Epithelial cell of prostate (primary cell): ENCODE measurements around a stretch of chr7.

DNA sequence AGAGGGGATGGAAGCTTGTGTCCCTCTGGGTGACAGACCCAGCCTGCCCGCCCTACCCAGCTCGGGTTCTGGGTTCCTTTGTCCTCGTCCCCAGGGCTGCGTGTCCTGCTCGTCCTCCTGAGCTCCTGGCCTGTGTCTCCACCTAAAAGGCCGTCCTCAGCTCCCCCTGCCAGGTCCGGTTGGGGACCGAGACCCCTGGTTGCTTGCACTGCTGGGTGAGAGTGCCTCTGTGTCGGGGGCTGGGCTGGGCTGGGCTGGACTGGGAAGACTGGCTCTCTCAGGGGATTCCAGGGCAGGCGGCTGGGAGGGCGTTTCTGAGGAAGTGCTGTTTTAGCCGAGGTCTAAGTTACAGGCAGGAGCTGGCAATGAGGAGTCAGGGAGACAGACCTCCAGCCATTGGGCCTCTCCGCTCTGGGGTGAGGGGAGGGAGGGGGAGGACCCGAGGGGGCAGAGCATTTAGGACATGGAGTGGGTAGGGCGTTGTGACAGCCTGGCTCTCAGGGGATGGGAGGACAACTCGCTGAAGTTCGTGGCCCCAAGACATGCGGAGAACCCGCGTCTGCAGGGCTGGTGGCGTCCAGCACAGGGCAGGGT is 20.9 kb downstream of the FOXK1 start:
- RRBS: no CpG with 5 or more reads among the region's 21 CpGs

GRCh38 chr7:4787877-4788306 is 12.5 kb downstream of the AP5Z1 start:
- RRBS: 95% methylated on average over 4 of the region's 15 CpGs

DNA sequence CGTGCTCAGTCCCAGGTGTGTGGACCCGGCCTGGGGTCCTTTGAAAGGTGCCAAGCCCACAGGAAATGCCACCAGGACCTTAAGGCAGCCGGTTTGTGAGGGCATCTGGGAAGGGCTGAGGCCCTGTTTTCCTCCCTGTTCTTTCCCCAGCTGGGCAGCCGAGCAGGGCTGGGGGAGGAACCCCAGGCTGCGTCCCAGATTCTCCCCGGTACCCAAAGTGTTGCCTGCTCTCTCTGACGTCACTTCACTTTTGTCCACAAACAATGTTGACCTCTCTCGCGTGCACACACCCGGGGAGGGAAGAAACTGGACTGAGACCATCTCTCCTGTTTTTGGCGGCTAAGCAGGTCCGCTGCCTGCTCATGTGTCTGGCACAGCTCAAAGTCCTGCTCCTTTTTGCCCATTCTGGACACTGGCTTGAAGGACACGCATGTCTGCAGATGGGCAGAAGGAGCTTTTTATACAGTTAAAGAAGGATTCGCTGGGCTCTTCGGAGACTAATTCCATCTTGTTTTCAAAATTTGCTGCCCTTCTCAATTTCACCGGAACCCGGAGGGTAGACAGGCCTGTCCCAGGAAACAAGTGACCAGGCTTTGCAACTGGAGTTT is 37.4 kb downstream of the PAPOLB start:
- RRBS: 70% methylated on average over 8 of the region's 17 CpGs

GRCh38 chr7:4831866-4832353 is 29.9 kb downstream of the PAPOLB start:
- RRBS: 87% methylated on average over 3 of the region's 13 CpGs

GRCh38 chr7:5068057-5069514 is 22.9 kb downstream of the RBAK start:
- RRBS: no CpG with 5 or more reads among the region's 11 CpGs

DNA sequence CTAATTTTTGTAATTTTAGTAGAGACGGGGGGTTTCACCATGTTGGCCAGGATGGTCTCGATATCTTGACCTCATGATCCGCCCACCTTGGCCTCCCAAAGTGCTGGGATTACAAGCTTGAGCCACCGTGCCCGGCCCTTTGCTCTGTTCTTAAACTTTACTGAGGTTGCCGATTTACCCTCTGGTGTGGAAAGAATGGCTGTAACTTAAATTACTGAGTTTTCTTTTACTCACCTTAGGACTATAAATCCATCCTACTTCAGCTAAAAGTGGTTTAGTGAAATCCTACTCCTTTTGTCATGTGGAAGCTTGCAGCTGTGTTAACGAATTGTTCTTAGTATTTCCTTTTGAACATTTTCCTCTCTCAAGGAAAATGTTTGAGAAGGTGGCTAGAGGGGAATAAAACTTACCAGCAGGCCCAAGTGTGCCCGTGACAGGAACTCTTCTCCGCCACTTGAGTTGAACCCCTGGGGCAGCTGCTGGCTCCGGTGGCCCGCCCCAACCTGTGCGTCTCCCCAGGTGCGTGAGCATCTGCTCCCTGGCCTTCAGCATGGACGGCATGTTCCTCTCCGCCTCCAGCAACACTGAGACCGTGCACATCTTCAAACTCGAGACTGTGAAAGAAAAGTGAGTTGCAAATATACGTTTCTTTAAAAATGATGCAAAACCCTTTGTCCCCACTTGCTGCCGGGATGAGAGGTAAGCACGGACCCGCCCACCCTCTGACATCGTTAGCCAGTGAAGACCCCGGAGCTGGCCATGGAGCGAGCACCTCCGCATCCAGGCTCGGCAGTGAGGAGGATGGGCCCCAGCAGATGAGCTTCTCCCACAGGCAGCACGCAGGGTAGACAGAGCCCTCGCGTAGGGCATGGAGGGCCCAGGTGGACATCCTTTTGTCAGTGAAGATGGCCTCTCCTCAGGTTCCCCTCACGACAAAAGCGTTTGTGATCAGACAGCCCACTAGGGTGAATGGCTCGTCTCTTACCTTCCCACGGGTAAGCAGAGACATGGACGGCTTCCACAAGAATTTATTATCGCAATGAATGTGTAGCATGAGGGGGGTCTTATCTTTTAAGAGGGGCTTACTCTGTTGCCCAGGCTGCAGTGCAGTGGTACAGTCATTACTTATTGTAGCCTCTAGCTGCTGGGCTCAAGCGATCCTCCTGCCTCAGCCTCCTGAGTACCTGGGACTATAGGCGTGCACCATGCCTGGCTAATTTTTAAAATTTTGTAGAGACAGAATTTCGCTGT is 35.7 kb downstream of the WIPI2 start:
- RRBS: 83% methylated on average over 5 of the region's 38 CpGs

DNA sequence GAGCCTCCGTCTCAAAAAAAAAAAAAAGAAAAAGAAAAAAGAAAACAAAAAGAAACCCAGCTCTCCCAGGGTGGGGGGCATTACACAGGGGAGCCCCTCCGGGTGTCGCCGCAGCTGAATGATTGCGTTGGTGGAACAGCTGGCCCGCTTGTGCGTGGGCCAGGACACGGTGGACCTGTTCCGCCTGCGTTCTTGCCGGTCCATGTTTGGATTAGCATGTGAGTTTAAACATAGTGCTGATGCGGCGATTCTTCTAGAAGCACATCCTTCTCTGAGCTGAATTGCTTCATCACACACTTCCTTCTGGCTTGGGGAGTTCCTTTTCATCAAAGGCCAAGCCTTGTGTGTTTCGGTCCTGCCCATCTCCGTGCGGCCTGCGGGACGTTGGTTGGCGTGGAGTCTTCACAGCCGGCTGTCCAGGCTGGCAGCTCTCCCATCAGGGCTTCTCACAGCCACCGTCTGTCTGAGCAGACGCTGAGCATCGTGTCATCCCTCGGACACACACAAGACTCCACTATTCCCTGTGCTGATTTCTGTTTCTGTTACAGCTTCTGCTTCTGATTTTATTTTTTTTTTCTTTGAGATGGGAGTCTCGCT is 45.4 kb upstream of the SLC29A4 start:
- RRBS: 68% methylated on average over 8 of the region's 25 CpGs

- RRBS: no CpG with 5 or more reads among the region's 16 CpGs
These were observed 28.2 kb downstream of the TNRC18 start for GRCh38 chr7:5395317-5395887.

DNA sequence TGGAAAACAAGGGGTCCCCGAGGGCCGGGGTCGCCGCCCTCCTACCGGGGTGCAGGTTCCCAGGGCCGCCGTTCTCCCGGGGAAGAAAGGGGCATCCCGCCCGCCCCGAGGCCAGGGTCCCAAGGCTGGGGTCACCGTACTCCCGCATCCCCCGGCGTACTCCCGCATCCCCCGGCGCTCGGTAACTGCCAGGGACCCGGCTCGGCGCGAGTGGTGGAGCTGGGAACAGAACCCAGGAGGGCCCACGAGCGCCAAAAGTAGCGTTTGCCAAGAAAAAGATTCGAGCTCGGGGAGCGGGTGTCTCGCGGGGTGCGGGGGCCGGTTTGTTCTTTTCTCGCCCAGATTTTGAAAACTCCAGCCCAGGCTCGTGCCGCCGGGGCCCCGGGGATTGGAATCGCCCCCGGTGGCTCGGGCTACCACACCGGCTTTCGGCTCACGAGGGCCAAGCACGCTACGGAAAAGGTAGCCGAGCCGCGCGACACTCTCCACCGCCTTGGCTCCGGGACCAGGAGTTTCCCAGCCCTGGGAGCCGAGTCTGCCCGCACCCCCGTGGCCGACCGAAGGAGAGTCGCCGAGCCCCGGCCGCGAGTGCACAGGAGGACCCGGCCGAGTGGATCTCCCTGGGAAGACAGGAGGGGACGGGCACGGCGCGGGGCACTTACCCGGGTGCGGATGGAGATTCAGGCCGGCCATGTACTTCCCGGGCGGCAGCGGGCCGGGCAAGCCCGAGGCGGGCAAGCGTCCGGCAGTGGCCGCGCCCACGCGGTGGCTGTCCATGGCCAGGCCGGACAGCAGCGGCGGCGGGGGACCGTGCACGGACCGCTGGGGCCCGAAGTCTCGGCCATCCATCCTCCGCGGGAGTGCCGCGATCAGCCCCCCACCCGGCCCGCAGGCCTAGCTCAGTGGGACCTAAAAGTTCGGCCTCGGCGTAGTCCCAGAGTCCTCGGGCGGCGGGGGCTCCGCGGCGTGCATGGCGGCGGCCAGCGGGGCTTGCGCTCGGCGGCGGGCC is 2.9 kb downstream of the TNRC18 start:
- RRBS: under 1% methylated on average over 52 of the region's 114 CpGs

GRCh38 chr7:5422616-5422872 is 1.1 kb downstream of the TNRC18 start:
- RRBS: under 1% methylated on average over 8 of the region's 15 CpGs

DNA sequence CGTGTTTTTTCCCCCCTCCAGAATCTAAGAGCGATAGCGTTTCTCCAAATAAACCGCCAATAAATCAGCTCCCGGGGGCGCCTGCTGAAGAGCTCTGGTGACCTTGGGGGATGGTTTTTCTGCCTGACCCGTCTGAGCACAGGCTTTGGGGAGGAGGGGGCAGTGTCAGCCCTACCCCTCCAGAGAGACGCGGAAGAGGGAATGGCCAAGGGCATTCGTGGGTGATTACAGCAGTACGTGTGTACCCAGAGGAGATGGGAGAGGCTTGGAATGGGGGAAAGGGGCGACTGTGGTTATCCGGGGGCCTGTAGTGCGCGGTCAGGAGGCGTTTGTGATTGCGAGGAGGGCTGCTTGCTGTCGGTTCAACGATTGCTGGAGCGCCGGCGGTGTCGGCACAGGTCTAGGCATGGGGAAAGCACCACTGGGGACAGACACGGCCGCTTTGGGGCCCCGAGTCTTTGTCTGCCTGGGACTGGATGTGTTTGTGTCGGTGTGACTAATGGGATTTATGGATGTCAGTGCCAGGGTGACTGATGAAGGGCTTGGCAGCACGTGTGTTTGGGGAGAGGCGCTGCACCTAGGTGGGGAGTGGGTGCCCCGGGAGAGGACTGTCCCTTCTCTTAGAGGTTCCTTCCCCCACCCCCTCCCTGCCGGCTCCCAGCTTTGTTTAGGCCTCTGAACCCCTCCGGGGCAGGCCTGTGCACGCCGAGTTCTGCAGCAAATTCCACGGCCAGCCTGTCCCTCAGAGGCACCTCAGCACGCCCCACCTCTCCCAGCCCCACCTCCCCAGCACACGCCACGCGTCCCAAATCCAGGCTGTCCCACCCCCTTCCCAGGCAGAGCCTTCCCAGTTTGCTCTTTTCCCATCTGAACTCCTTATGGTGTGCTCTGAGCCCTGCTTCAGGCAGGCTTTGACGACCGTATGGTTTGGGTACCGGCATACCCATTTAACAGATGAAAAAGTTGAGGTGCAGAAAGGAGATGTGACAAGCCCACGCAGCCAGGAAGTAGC is 6.2 kb upstream of the TNRC18 start:
- RRBS: 2% methylated on average over 8 of the region's 43 CpGs

GRCh38 chr7:5549132-5549820 is 18.9 kb upstream of the ACTB start:
- RRBS: under 1% methylated on average over 6 of the region's 10 CpGs

DNA sequence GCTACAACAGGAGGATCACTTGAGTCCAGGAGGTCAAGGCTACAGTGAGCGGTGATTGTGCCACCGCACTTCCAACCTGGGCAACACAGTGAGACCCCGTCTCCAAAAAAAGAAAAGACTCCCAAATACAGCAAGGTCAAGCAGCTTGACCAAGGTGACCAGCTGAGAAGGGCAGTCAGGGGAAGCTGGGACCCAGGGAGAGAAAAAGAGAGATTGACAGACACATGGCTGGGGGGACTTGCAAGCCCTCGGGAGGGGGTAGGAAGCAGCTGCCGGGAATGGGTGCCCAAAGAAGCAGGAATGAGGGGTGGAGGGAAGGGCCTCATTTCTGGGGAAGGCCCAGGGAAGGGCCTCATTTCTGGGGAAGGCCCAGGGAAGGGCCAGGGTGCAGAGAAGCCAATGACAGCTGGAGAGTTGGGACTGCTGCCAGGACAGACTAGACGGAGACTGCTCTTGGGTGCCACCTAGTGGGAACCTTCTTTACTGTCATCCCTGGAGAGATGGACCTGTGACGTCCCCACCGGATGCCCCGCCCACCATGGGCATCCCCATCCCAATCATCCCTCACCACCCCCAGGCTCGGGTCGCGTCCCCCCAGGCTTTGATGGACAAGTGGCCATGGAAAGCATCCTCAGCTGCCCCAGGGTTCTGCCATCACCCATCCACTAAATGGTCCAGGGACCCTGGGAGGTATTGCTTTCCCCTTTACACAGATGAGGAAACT is 28.3 kb upstream of the ACTB start:
- RRBS: no CpG with 5 or more reads among the region's 12 CpGs

GRCh38 chr7:5581115-5581638 is 11.4 kb upstream of the FSCN1 start:
- RRBS: 88% methylated on average over 1 of the region's 11 CpGs

DNA sequence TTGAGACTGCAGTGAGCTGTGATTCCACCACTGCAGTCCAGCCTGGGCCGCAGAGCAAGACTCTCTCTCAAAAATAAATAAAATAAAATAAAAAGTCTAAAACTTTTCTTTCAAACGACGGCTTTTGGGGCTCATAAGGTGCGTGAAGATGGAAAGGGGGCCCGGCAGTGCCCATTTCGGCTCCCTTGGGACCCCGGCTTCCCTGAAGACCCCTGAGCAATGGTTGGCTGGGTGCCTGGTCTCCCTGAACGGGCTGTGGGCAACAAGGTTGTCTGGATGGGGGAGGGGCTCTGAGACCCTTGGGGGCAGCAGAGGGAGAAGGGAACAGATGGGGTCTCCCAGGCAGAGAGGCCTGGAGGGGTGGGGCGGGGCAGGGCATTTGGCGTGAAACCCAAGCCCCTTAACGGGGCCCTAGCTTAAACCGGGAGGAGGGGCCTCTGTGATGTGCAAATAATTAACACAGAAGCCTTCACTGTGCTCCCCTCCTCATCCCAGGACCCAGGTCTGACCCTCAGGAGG is 17.8 kb downstream of the FSCN1 start:
- RRBS: no CpG with 5 or more reads among the region's 12 CpGs

GRCh38 chr7:5923561-5923891 is 25.0 kb downstream of the CCZ1 start:
- RRBS: no CpG with 5 or more reads among the region's 18 CpGs

GRCh38 chr7:5987052-5987662 is 16.7 kb upstream of the RSPH10B start:
- RRBS: no CpG with 5 or more reads among the region's 21 CpGs

- RRBS: no CpG with 5 or more reads among the region's 28 CpGs
These were observed 53.7 kb downstream of the USP42 start for GRCh38 chr7:6158348-6159034.

DNA sequence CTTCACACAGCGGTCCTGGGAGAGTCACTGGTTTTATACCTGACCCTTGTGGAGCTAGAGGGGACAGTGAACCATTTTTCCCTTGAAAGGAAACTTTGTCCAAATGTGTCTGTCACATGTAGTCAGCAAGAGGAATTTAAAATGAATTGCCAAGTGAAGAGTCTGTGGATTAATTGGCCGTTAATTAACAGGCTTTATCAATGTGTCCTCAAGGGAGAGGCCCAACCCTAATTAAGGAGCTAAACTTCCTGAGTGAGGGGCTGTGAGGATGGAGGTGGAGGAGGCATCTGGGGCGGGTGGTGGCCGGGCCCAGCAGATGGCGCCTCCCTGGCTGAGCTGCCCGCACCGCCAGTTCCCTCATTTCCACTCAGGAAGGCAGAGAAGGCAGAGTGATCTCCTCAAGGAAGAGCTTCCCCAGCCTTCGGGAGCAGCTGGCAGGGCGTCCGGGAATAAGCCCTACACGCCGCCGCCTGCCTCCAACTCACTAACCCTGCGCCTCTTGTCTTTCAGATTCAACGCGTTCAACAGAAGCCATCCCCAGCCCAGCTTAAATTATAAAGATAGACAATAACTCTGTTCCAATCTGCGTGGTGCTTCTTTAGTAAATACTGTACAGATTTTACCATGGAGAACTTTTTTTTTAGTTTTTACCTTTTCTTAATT is 55.4 kb downstream of the USP42 start:
- RRBS: no CpG with 5 or more reads among the region's 17 CpGs

DNA sequence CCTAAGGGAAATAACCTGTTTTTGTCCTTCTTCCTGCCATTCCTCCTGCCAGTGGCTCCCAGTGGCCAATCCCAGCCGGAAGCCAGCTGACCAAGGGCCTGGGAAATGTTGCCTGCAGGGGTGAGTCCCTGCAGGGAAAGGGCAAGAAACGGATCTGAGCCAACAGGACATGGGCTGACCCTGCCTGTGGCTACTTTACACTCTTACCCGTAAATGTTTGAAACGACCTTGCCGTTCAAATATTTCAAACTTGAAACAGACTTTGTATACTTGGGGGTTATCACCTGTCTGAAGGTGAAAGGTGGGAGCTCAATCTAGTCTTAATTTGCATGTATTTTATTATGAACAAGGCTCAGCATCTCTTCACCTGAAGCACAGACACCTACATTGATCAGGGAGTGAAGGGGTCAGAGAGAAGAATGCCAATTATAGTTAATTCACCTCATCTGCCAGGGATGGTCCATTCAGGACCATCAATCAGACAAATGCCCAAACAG is 3.3 kb downstream of the CYTH3 start:
- RRBS: no CpG with 5 or more reads among the region's 5 CpGs